Right lobe of liver (tissue), 4 donors: ENCODE measurements around the genes LARGE1, APOL6 and APOL5.

DNA sequence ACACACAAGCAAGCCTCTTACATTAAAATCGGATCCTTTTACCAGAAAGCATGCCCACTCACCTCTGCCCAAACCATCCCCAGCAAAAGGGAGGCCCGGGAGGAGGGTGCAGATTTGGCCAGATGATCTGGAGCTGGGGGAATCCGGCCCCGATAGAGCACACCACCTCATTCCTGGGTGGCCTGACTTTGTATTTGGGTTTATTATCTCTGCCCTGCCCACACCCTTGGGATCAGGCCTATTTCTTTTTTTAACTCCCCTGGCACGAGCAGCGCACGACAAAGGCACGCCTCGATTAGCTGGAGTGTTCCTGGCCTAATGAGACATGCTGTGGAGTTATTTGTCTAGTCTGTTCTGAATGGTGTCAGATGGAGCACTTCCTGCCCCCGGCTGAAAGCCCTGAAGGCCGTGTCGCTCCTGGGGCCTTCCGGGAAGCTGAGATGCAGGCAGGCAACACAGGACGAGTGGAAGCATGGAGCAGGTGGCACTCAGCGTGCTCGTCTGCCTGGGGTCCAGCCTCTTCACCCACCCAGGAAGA lies 47.2 kb downstream of the LARGE1 start:
- PRO-cap, 4 experiments = no peak in any of the 4 experiments
- RAMPAGE, long total RNA, 2 experiments = no peak in any of the 2 experiments

GRCh38 chr22:33880951-33881533 lies 39.2 kb downstream of the LARGE1 start:
- PRO-cap, 4 experiments = no peak in any of the 4 experiments
- RAMPAGE, long total RNA, 2 experiments = no peak in any of the 2 experiments

- PRO-cap, 4 experiments = no peak in any of the 4 experiments
- RAMPAGE, long total RNA, 2 experiments = no peak in any of the 2 experiments
Measured at GRCh38 chr22:33914065-33914741, 6.1 kb downstream of the LARGE1 start.

DNA sequence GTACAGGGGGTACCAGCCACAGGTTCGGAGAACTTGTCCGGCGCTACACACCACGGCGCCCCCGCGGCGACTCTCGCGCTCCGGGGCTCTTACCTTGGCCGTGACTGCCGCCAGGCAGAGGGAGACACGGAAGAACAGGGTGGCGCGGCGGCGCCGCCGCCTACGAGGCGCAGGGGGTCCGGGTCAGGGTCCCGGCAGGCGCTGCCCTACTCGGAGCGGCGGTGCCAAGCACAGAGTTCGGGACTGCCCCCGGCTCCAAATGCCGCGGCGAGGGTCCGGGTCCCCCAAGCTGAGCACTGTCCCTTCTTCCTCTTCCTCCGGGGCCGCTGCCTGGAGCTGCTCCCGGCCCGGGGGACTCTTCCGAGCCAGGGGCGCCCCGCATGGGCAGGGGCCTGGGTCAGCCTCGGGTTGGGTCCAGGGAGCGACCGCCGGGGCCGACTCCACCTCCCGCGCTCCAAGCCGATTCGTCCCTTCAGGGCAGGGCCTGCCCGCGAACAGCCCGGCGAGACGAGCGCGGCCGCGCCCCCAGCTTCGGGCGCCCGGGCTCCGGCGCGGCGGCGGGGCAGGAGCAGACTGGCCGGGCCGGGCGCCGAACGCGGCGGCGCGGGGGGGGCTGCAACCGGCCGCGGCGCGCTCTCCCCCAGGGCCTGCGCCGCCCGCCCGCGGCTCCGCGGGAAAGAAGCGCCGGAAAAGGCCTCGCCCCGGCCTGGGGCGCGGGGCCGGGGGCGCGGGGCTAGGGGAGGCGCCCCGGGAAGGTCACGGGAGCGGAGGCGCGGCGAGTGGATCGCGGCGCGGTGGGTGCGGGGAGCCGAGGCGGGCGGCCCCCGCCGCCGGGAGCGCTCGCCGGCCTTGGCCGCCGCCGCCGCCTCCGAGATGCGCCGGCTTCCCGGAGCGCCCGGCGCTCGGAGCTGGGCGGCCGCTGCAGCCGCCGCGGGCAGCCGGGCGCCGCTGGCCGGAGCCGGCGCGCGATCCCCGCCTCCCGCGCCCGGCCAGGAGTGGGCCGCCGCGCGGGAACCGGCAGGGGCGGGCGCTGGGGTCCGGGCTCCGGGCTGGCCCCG lies at the start of gene LARGE1:
Gene LARGE1 (minus strand): TSS at position 575 of the 1,058 bp plus-strand sequence.
- PRO-cap, 4 experiments = peak in 4 of 4 experiments; most common plus-strand start position 571 of the sequence (in 4); most common minus-strand start position 466 of the sequence (in 2)
- RAMPAGE, long total RNA, 2 experiments = no peak in any of the 2 experiments

DNA sequence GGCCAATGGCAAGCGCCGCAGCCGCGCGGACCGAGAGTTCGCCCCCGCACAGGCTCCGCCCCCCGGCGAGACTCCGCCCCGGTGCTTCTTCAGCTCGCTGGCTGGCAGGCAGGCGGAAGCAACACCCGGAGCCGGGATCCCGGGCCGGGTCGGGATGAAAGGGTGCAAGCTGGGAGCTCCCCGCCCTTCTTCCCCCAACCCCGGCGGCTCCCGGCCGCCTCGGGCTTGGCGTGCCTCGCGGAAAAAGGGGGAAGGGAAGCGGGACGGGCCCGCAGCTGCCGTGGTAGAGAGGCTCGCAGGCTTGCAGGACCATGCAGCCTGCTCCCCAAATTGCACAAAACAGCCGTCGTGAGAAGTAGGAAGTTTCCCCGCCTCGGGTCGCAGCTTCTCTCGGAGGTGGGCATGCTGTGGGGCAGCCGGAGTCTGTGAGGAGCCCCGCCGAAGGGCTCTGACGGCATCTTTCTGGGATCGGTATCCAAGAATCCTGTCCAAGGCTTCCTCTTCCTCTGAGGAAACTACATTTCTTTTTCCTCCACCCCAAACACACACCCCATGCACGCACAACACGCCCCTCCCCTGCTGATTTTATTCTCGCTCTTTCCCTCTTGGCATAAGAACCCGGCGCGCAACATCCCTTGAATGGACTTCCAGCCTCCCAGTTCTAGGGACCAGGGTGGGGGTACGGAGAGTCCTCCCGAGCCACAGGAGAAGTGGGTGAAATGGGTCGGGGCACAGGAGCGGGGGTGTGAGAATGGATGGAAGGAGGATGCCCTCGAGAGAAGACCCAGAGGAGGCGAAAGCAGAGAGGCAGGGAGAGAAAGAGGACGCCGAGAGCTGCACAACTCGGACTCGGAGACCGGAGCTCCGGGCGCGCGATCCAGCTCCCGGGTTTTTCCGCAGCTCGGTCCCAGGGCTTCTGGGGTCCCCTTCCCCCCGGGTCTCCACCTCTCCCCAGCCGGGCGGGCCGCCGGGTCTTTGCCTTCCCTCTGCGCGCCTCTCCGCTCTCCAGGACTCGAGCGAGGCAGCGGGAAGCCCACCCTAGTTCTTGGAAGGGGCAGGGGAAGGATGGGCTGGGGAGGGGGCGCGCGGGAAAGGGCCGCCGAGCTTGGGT lies 1.2 kb upstream of the LARGE1 start:
- PRO-cap, 4 experiments = peak in 4 of 4 experiments; most common plus-strand start position 121 of the sequence (in 4); most common minus-strand start position 508 of the sequence (in 2)
- RAMPAGE, long total RNA, 2 experiments = start-site peak on the plus strand in 1 of 2 experiments, centred at position 110 of the sequence, 8 reads per replicate

DNA sequence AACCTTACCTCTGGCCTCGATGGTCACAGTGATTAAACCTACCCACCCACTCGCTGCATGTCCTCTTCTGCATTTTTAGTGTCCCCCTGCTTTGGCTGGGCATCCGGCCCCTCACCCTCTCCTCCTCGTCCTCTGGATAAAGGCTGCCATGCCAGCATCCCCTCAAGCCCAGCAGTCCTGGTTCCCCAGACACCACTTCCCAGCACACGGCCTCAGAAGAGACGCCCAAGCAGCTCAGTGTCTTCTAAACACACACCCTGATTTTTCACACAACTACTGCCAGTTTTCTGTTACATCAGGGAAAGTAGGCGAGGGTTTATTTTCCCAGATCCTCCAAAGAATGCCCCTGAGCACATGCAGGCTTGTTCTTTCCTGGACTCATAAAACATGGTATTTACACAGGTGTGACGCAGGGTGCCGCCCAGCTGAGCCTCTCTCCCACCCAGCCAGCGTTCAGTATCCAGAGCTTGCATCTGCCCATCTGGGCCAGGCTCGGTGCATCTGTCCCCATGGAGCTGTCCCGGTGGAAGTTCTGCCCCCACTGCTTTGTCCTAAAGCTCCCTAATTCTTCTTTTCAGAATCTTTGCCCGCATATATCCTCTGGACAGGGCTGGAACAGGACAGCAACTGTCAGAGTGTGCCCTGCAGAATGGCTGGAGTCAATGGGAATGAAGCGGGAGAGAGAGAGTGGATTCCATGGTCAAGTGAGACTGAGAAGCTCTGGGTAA lies 44.9 kb upstream of the ISX start:
- PRO-cap, 4 experiments = no peak in any of the 4 experiments
- RAMPAGE, long total RNA, 2 experiments = no peak in any of the 2 experiments

GRCh38 chr22:35264852-35265805 lies 7.8 kb downstream of the HMGXB4 start:
- PRO-cap, 4 experiments = no peak in any of the 4 experiments
- RAMPAGE, long total RNA, 2 experiments = start-site peak on the plus strand in 2 of 2 experiments, at chr22:35264991-35265387 at its widest, 17 to 28 reads per replicate

- PRO-cap, 4 experiments = peak in 1 of 4 experiments; most common plus-strand start chr22:35306752 (in 1)
- RAMPAGE, long total RNA, 2 experiments = no peak in any of the 2 experiments
Measured at GRCh38 chr22:35306326-35307031, 6.8 kb downstream of the TOM1 start.

DNA sequence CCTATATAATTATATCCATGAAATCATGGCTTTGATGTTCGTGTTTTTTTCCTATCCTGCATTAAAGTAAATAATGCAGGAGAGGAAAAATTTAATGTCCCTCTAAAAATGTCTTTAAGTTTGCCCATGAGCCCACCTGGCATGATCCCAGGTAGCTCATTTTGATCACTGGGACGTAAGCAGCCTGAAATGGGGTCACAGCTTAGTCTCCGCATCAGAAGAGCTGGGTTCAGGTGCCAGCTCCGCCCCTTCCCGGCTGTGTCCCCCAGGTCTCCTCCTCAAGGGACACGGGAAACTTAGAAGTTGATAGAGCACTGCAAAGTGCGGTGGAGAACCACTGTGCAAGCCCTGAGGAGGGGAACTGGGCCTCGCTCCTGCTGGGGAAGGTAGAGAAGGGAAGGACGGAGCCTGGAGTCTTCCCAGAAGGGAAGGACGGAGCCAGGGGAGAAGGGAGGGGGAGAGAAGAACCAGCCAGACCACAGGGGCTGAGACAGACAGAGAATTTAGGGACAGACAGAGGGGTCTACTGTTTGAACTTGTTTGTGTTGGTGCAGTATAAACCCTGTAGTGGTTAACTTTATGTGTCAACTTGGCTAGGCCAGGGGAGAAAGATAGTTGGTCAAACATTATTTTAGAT lies 7.7 kb downstream of the TOM1 start:
- PRO-cap, 4 experiments = no peak in any of the 4 experiments
- RAMPAGE, long total RNA, 2 experiments = no peak in any of the 2 experiments

DNA sequence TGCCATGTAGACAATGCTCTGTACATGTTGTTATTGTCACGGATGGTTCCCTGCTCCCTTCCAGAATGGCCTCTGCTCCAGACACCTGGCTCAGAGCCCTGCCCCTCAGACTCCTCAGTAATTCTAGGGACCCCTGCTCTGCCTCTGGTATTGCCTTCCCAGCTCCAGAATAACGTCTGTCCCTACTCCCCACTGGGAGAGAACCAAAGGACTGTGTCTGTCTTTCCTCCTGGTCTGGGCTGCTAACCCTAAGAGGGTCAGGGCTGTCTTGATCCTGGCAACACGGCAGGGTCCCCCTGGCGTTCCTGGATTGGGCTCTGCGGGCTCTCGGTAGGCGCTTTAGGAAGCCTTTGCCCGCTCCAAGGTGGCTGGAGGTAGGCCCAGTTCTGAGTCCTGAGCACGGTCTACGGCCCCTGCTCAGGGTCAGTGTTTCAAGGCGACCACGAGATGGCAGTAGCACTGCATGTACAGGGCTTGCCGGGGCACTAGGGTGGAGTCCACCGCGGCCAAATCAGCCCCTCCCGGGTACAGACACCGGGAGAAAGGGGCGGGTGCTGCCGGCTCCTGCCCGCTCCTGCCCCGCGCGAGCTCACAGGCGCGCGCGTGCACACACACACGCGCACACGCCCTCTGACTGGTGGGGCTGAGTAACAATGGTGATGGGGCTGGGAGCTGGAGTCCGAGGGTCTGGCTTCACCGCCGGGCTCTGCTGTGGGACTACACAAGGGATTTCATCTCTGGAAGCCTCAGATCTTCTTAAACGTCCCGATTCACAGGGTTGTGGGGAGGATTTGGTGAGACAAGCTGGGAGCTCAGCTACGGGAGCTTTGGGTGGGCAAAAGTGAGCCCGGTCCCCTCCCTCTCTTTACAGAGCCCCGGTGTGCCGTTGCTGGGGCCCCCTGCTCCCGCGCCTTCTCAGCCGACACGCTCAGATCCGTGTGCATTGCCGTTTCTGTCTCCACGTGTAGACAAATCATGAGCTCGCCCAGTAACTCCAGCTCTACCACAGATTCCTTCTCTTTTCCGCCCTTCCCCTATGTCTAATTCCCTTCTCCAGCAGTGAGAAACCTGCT lies 30.1 kb upstream of the HMOX1 start:
- PRO-cap, 4 experiments = peak in 4 of 4 experiments; most common plus-strand start position 592 of the sequence (in 3)
- RAMPAGE, long total RNA, 2 experiments = no peak in any of the 2 experiments

DNA sequence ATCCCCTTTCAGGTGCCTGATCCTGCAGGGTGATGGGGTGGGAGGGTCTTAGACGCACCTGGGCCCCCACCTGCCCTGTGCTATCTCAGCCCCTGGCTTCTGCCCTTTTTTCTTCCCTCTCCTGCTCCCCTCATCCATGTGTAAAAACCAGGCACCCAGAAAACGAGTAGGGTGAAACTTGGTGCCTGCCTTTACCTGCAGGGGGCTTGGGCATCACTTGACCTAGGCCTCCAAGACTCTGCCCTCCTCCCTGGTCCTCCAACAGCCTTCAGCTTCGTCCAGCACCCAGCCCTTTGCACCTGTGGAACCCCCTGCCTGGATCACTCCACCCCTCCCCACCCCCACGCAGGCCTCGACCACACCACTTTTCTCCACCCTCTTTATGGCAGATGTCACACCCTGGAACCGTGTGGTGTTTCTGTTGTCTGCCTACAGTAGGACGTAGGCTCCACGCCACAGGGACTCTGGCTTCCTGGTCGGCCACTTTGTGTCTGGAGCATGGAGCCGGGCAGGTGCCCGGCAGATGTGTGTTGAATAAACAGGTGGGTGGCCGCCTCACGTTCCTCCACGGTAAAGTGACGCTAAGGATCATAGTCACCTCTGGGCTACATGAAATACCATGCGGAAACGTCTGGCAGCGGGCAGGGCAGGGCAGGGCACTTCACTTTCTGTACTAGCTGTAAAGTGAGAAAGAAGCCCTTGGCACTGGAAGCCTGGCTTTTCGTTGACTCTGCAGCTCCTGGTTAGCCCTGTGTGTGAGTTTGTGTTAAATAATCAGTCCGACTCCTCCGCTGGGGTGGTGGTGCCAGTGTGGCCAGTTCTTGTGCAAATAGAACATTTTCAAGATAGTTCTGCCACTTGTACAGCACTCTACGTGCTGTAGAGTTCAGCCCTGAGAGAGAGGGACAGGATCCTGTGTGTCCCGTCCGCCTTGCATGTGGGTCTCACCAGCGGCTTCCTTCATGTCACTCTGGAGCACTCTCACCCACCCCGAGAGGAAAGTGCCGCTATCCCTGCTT lies 52.3 kb downstream of the MCM5 start:
- PRO-cap, 4 experiments = no peak in any of the 4 experiments
- RAMPAGE, long total RNA, 2 experiments = no peak in any of the 2 experiments

- PRO-cap, 4 experiments = peak in 1 of 4 experiments; most common plus-strand start chr22:35467943 (in 1)
- RAMPAGE, long total RNA, 2 experiments = no peak in any of the 2 experiments
Measured at GRCh38 chr22:35467515-35468134, 67.7 kb downstream of the MCM5 start.

DNA sequence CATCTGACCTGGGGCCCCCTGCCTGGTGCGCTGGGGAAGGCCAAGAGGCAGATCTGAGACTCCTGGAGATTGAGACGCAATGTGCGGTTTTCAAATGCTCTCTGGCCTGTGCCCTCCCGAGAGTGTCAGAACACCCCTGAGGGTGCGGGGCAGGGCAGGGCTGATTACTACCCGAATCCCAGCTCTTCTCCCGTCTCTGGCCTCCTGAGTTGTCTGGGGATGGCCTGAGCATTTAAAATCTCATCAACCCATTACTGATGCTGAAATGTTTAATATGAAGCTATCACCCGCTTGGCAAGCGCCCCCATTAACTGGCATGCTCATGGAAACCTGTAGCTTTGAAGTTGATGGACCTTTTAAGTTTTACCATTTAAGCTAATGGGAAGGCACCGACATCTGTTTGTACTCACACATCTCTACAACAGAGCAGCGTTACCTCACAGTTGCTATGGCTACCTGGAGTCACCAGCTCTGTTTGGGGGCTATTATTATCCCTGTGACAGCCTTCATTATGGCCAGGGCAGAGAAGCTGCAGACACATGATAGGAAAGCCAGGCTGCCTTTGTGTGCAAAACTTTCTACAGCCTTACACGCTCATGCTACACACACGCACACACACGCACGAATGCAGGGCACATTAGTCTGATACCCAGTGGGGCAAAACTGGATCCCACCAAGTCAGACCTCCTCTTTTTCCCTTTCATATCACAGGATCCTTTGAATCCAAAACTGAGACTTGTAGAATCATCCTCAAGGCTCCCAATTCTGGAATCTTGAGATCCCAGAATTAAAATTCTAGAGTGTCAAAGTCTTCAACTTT lies 3.7 kb upstream of the MB start:
- PRO-cap, 4 experiments = no peak in any of the 4 experiments
- RAMPAGE, long total RNA, 2 experiments = no peak in any of the 2 experiments

DNA sequence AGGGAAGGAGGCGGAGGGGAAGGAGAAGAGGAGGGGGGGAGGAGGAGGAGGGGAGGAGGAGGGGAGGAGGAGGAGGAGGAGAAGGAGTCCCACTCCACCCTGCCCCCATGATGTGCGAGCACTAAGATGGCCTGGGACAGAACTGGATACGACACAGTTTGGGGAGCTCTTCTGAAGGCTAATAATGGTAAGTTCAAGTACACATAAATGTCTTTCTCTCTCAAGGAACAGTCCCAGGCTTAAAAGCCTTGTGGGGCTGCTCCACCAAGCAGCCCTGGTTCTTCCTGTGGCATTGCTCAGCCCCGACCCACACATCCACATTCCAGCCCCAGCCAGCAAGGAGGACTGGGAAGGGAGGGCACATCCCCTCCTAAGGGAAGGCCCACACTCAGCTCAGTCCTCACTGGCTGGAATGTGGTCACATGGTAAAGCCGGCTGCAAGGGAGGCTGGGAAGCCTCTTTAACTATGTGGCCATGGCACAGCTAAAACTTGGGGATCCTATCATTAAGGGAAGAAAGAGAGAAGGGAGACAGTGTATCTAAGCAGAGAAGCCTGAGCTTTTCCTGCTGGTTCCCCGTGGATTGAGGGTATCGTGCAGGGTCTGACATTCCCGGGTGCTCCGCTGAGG lies 13.3 kb upstream of the MB start:
- PRO-cap, 4 experiments = no peak in any of the 4 experiments
- RAMPAGE, long total RNA, 2 experiments = no peak in any of the 2 experiments

GRCh38 chr22:35642291-35642823 lies 5.9 kb upstream of the APOL6 start:
- PRO-cap, 4 experiments = peak in 1 of 4 experiments; most common plus-strand start chr22:35642633 (in 1); most common minus-strand start chr22:35642480 (in 1)
- RAMPAGE, long total RNA, 2 experiments = no peak in any of the 2 experiments

DNA sequence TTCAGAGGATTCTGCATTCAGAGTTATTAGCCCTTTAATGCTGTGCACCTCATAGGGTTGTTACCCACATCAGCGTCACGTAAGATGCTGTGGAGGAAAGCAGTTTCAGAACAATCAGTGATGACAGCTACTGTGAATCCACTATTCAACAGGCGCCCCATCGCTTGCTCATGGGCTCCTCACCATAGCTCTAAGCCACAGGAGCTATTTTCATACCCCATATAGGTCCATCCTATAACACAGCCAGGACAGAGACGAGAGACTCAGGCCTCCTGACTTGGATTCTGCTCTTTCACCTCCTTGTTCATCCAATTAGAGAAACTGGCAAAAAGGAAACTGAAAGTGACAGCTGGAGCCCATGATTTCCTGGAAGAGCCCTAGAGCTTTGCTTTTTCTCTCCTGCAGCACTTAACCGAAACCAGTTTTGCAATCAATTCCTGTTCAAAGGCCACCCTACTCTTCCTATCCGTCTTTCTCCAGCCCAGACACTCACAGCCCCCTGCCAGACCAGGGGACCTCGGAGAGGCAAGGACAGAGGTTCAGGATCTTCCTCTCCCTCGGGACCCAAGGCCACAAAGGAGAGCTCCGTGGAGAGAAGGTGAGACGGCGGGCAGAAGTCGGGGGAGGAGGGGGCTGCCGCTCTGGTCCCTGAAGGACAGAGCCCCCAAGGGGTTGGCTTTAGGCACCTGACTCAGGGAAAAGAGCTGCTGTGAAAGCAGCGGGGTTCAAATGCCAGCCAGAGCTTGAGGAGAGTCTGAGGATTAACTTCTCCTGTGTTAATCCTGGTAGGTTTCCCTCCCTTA lies at the start of gene APOL6:
Gene APOL6 (plus strand): TSS at position 421 of the 803 bp plus-strand sequence.
- PRO-cap, 4 experiments = peak in 4 of 4 experiments; most common plus-strand start position 361 of the sequence (in 3); most common minus-strand start position 286 of the sequence (in 4)
- RAMPAGE, long total RNA, 2 experiments = start-site peak on the plus strand in 2 of 2 experiments, centred at positions 425 to 428 of the sequence, 1,003 to 1,773 reads per replicate

GRCh38 chr22:35717721-35717953 lies at the start of gene APOL5:
Gene APOL5 (plus strand): TSS chr22:35717872.
- PRO-cap, 4 experiments = no peak in any of the 4 experiments
- RAMPAGE, long total RNA, 2 experiments = no peak in any of the 2 experiments

DNA sequence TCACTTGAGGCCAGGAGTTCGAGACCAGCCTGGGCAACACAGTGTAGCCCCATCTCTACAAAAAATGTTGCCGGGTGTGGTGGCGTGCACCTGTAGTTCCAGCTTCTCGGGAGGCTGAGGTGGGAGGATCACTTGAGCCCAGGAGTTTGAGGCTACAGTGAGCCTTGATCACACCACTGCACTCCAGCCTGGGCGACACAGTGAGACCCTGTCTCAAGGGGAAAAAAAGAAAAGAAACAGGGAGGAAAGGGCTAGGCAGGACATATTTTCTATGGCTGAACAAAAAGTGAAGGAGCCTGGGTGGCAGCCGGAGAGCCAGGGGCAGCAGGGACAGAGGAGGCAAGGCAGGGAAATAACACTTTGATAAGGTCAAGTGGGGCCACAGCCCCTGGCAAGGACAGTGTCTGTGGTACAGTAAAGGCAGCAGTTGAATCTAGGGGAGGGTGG lies 20.4 kb downstream of the APOL5 start:
- PRO-cap, 4 experiments = peak in 2 of 4 experiments; most common minus-strand start position 113 of the sequence (in 2)
- RAMPAGE, long total RNA, 2 experiments = no peak in any of the 2 experiments

GRCh38 chr22:35835746-35836233 lies 118.1 kb downstream of the APOL5 start:
- PRO-cap, 4 experiments = no peak in any of the 4 experiments
- RAMPAGE, long total RNA, 2 experiments = no peak in any of the 2 experiments

DNA sequence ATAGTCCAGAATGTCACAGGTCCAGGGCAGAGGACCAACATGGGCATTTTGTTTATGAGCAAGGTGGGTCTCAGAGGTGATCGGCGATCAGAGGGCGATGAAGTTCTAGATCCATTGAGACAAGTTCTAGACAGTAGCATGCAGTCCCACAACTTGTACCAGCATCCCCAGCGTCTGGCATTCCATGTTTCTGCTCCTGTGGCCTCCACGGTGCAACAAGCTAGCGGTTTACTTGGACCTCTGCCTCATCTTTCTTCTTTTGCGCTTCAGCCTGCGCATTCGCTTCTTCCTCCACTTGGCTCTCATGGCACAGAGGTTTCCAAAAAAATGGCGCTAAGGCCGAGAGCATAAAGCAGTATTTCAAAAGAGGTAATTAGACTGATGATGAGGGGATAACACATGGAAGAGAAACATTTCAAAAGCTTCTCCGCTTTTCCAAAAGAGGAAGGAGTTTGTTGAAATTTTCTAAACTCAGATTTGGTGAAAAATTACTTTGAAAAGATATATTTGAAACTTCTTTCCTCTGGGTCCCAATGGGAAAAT lies 120.8 kb downstream of the APOL5 start:
- PRO-cap, 4 experiments = no peak in any of the 4 experiments
- RAMPAGE, long total RNA, 2 experiments = no peak in any of the 2 experiments